ENCODE results near the gene TMEM14A.

GRCh38 chr6:50842706-50843310 is 24.1 kb downstream of the TFAP2B start:
- PRO-cap: no peak
- RAMPAGE, long total RNA: no peak

GRCh38 chr6:50843824-50844398 is 25.2 kb downstream of the TFAP2B start:
- PRO-cap: no peak
- RAMPAGE, long total RNA: no peak

- PRO-cap: no peak
- RAMPAGE, long total RNA: no peak
Observed at GRCh38 chr6:51961062-51961397, 126.4 kb downstream of the PKHD1 start.

DNA sequence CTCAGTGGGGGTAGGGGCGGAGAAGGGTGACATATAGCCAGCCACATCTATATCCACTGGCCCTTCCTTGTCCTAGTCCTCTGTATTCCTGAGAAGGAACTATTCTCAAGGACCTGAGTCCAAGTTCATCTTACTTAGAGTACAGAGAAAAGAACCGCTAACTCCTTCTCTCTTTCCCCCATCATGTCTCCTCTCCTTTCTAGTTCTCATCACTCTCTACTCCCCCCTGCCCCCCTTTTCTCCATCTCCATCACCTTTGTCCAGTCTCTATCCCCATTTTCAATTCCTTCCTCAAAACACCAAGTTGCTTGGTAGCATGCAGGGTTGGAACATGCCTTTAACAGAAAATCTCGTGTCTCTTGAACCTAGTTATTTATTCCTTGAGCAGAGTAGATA is 729 bp upstream of the IL17A start:
- PRO-cap: no peak
- RAMPAGE, long total RNA: no peak

DNA sequence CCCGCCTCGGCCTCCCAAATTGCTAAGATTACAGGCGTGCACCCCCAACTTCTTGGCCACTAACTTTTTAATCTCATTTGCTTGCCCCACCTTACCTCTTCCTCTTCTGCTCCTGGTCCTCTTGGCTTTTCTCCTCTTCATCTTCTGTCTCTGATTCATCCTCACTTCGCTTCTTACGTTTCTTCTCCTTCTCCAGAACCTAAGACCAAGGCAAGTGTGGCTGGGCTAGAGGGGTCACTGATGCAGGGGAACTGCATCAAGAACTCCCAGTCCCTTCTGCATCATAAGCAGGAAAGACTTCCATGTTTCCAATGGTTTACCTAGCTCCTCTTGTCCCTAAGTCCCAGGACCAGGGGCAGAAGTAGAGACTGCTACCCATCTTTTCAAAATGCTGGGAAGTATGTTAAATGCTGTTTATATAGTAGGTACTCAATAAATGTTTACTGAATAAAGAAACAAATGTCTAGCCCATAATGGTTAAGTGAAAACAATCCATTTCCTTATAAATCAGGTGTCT is 16.7 kb downstream of the MCM3 start:
- PRO-cap: no peak
- RAMPAGE, long total RNA: no peak

DNA sequence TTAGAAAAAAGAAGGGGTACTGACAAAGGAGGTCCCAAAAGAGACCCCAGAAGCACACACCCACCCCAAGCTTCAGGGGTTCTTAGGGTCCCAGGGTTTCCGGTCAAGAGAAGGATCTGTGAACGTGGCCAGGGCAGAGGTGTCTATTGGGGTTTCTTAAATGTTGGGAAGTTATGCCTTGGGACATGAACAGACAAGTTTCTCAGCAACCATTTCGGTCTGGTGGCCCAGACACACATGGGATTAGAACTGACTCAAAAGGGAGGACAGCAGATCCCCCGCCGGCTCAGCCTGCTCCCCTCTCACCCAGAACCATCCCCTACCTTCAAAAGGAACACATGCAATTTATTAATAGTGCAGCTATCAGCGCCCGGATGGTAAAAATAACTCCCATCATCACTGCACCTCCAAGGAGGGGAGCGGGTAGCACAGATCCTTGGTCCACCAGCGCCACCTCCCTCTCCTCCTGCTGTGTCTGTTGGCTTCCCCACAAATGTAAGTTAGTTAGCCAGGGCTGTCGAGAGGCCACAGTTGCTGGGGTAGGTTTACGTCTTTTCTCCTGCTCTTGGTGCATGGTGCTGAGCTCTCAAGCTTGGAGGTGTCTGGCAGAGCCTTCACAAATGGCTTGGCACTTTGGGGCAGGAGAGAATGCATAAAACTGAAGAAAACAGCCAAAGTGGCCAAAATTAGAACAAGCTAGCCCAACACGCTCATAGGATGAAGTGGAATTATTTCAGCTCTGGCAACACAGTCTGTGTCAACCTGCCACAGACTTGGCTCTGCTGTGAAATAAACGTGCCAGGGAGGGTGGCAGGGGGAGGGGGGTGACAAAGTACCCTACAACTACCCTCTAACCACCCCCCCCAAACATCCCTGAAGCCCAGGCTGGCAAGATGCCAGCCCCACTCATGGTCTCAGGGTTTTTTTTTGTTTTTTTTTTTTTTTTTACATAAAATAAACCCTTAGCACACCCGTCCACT is 77.0 kb downstream of the TRAM2 start:
- PRO-cap: no peak
- RAMPAGE, long total RNA: no peak

- PRO-cap: no peak
- RAMPAGE, long total RNA: no peak
Observed at GRCh38 chr6:52505418-52505999, 71.4 kb downstream of the TRAM2 start.

DNA sequence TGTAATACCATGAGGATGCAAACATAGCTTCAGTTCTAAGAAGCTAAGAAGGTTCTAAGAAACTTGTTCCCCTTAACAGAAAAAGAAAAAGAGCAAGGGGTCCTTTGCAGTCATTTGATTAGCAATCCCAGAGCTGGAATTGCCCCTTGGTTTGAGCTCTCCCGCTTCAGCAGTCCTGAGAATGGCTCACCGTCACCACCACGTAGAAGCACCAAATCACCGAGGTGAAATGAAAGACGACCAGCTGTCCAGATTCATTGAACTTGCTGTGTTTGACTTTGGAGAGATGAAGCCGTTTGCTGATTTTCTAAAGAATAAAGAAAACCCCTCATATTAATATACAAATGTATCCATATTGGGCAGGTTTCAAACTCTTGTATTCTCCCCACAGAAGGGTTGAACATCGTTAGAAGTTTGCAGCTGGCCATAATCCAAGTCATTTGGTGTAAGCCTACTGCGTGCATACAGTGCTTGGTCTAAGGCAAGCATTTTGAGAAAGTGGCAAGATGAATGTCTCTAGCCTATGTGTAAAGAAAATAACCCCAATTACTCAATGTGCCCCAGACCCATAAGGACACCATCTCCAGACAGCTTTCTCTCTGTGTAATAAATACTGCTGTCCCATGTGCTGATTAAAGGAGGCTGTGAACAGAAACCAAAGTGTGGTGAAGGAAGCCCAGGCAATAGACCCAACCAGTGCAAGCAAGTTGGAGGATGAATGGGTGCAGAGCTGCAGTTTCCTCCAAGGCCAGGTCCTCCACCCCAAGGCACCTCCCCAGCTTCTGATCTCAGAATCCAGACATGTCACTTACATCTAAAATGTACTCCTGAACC is 60.8 kb downstream of the TRAM2 start:
- PRO-cap: no peak
- RAMPAGE, long total RNA: no peak

DNA sequence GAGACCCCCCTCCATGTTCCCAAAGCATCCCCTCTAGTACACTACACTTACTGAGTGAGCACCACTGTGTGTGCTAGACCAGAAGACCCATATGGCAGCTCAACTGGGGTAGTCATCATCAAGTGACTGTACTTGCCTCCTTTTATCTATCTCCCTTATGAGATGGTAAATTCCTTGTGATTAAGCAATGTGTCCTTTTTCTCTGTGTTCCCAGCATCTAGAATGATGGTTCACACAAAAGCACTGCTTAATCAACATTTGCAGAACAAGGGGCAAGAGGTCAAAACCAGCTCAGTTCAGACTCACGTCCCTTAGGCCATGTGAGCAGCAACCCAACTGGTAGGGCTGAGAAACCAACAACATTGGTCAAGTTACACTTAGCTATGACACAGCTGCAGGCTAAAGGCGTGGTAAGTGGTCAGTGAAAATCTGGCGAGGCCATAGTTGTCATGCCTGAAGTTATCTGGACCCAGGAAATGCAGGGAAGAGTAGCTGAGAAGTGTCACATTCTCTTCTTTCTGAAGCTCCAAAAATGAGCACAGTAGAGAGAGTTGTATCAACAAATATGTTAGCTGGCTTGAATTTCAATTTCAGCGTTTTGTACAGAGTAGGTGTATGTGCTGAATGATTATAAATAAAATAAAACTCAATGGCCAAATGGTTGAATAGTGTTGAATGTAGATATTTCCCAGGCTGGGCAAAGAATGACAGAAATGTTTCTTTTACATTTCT is 9.9 kb downstream of the TRAM2 start:
- PRO-cap: no peak
- RAMPAGE, long total RNA: no peak

DNA sequence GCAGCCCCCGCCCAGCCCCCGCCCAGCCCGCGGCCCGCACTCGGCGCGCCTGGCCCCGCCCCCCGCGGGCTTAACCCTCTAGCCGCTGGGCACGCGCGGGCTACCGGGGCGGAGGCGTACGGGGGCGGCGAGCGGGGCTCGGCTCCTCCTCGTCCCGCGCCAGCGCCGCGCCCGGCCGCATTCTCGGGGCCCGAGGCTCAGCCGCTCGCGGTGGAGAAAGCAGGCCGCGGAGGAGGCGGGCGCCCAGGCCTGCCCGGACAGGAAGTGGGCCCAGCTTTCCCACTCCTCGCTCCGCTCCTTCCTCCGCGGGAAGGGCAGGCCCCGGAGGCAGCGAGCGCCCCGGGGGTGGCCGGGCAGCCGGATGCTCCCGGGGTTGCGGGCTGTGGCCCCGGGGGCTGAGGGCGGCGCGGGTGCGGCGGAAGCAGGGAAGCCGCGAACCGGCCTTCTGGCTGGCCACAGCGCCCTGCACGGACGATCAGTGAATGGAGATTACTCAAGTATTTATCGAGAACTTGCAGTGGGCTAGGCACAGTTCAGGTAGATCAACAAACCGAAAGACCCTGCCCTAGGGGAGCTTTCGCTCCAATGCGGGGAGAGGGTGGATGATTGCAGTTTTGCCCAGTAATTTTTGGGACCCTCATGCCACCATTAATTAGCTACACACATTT is 389 bp upstream of the TRAM2 start:
- PRO-cap: no peak
- RAMPAGE, long total RNA: no peak

- PRO-cap: no peak
- RAMPAGE, long total RNA: start-site peak on the plus strand at chr6:52671074-52671161, 1,914 and 1,752 reads in 2 replicates
Observed at GRCh38 chr6:52670779-52671584, at the start of gene TMEM14A. Gene TMEM14A, plus strand, starts transcription at chr6:52671113.

DNA sequence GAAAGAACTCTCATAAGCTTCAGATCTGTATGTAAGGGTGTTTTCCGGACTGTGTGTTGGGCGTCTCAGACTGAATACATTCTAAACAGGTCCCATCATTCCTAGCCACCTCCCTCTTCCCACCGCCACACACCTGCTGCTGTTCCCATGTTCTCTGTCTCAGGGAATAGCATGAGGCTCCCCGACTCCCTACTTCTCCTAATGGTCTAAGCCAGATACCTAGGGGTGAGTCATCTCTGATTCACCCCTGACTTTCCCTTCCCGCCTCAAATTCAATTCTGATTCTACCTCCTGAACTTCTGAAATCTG is 1.5 kb downstream of the TMEM14A start:
- PRO-cap: no peak
- RAMPAGE, long total RNA: no peak

DNA sequence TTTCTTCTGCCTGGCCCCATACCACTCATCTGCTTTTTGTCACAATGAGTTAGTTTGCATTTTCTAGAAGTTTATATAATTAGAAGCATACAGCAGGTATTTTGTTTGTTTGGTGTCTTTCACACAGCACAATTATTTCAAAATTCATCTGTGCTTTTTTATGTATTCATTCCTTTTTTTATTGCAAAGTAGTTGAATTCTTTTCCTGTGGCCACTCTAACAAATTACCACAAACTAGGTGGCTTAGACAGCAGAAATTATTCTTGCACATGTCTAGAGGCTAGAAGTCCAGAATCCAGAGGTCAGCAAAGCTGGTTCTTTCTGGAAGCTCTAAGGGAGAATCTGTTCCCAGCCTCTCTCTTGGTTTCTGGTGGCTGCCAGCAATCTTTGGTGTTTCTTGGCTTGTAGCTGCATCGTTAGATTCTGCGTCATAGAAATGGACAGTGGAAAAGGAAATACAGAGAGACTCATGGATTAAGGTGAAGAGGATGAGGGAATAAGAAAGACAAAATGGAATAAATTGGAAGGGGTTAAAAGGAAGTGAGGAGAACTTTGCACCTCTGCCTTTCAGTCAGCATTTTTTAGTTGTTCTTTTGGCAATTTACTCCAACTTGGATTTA is 39.3 kb downstream of the GSTA2 start:
- PRO-cap: no peak
- RAMPAGE, long total RNA: no peak

GRCh38 chr6:52918205-52918739 is 8.8 kb upstream of the GSTA3 start:
- PRO-cap: no peak
- RAMPAGE, long total RNA: no peak

DNA sequence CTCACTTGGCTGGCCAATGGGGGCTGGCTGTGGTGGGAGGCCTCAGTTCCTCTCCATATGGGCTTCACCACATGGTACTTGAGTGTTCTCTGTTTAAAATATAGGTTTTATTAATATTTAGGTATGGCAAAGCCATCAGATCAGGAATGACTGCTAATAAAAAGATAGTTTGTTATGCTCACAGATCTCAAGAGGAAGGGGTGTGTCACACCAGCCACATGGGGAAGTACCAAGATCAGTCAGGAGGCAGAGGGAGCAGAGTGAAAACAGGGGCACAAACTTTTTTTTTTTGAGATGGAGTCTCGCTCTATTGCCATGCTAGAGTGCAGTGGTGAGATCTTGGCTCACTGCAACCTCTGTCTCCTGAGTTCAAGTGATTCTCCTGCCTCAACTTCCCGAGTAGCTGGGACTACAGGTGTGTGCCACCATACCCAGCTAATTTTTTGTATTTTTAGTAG is 92.1 kb upstream of the GCM1 start:
- PRO-cap: no peak
- RAMPAGE, long total RNA: no peak

DNA sequence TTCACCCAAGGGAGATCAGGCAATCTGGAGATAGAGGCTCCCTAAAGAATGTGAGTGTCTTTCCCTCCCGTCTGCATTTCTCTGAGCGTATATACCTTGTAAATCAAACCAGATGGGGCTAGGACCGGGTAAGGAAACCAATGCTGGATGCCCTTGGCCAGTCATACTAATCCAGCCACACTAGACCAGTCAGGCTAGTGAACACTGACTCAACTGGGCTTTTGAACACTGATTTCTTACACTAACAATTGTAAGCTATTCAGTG is 8.0 kb downstream of the ELOVL5 start:
- PRO-cap: no peak
- RAMPAGE, long total RNA: no peak

DNA sequence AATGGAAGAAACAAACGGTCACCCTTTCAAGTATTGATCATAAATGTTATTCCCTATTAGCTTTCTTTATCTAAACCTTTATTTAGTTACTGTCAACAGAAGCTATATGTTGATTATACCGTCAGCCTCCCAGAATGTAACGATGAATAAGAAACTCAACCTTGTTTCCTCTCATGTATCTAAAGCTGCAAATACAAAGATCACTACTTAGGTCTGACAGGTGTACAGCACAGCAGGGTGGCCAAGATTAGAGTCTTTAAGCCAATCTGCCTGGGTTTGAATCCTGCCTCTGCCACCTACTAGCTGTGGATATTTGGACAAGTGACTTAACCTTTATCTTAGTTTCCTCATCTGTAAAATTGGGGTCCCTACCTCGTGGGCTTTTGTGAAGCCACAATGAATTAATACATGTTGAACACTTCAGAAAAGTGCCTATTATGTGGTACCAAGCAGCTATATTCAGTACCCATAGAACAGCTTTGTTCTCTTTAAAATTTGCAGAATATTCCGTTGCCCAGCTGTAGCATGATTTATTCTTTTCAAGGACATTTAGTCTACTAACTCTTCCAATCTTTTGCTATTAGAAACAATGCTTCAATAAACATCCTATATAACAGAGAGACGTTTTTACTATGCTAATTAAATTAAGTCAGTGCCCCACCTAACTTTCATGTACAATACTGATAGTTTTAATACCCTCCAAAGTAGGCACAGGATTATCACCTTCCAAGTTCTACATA is 7.4 kb downstream of the ELOVL5 start:
- PRO-cap: no peak
- RAMPAGE, long total RNA: no peak

DNA sequence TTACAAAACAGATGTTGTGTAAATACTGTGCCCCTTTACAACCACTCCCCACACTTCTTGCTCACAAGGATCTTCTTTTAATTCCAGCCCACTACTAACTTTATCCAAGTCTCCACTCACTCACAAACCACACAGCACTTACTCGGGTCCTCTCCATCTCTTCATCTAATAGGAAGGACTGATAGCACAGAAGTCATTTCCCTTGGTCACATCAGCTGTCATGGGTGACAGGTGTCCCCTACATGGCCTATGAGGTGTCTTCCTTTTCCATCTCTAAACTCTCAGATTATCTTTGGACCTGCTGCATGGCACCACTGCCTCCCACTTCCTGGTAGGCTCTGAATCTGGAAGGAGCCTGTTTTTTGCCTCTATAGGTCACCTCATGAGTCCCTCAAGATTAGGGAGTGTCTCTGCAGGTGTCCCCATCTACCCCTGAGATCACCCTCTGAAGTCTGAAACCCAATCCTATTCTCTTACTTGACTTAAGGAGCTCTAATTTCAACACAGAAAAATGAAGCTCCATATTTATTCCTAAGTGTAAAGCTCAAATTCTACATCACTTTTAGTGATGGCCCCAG is 28.5 kb downstream of the GCLC start:
- PRO-cap: no peak
- RAMPAGE, long total RNA: no peak

GRCh38 chr6:53544235-53544933 is 517 bp downstream of the GCLC start:
- PRO-cap: no peak
- RAMPAGE, long total RNA: no peak

GRCh38 chr6:53614665-53615196 is 50.8 kb downstream of the KLHL31 start:
- PRO-cap: no peak
- RAMPAGE, long total RNA: no peak